Testis (tissue), 5 donors: ENCODE measurements around a stretch of chr22.

DNA sequence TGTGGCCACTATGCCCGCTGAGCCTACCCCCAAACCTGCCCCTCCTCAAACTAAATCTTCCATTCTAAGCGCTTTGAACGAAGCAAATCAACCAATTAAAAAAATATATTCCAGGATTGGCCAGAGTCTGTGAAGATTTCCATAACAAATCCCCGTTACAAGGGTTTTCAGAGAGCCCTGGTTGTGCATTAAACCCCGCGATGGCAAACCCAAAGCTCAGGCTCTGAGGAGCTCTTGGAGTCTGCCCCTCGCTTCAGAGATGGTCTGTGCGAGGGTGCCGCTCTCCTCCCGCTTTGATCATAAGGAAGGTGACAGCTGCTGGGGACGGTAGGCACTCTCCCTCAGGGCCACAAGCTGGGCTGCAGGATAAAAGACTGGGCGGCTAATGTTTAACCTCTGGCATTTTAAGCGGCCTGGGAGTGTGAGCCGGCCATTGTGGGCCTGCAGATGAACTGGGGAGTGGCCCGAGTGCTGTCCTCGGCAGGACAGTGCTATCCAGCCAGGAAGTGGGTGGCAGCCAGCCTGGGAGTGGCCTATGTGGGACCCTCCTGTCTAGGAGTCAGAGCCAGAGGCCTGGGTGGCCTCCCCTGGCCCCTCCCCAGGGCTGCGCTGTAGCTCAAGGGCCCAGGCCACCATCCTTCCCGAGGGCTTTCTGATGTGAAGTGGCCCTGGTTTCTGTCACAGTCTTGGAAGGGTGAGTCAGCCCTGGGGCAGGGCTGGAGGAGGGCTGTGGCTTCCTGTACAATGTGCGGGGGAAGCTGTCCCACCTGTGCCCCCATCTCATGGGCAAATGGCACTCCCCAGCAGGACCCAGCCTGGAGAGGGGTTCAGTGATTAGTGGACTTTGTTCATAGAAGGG lies 58.6 kb upstream of the PRODH start:
- PRO-cap, 3 experiments = no peak in any of the 3 experiments
- RAMPAGE, long total RNA, 2 experiments = no peak in any of the 2 experiments
- RRBS = no CpG with 5 or more reads among the region's 19 CpGs

GRCh38 chr22:19104237-19104876 lies 17.9 kb downstream of the DGCR2 start:
- PRO-cap, 3 experiments = no peak in any of the 3 experiments
- RAMPAGE, long total RNA, 2 experiments = no peak in any of the 2 experiments
- RRBS = no CpG with 5 or more reads among the region's 4 CpGs

DNA sequence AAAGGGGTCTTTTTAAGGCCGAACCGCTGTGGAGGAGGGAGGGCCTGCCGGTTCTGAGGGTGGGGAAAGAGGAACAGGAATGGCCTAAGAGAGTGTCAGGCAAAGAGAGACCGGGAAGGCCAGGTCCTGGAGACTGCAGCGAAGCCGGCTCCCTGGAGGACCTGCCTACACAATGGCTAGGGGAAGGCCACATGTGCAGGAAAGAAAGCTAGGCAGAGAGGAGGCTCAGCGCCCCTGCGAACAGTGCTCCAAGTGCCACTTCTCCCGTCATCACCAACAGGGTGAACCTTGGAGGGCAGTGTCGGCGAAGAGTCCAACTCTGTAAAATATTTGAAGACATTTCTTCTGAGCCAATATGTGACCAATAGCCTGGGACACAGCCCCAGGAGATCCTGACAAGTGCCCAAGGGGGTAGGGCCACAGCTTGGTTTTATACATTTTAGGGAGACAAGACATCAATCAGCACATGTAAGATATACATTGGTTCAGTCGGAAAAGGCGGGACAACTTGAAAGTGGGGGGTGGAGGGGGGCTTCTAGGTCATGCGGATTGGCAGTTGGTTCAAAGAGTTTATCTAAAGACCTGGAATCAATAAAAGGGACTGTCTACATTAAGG lies 792 bp upstream of the DGCR2 start:
- PRO-cap, 3 experiments = no peak in any of the 3 experiments
- RAMPAGE, long total RNA, 2 experiments = no peak in any of the 2 experiments
- RRBS = 6% methylated on average over 2 of the region's 14 CpGs

DNA sequence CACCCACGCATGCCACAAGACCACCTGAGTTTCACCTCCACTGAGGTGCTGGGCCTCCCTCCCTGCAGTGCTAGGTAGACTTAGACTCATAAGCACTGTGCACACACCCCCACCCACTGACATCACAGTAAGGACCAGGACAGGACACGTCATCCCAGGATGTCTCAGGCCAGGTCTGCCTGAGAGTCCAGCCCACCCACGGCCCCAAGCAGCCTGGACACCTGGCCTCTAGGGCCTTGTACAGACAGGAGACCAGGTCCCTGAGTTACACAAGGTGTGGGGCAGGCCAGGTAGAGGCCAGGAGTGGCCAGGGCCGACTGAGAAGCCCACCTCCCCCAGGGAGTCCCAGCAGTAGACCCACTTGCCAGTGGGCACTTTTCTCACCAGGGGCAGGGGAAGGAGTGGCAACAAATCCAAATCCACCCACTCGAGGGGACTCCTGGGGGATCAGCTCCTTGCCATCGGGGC lies 6.6 kb downstream of the ESS2 start:
- PRO-cap, 3 experiments = peak in 2 of 3 experiments; most common plus-strand start position 167 of the sequence (in 2); most common minus-strand start position 72 of the sequence (in 2)
- RAMPAGE, long total RNA, 2 experiments = start-site peak on the minus strand in 2 of 2 experiments, centred at positions 54 to 75 of the sequence, 205 to 1,135 reads per replicate
- RRBS = no CpG with 5 or more reads among the region's 6 CpGs

GRCh38 chr22:19149301-19150012 lies 635 bp downstream of the GSC2 start:
- PRO-cap, 3 experiments = peak in 1 of 3 experiments; most common plus-strand start chr22:19149607 (in 1); most common minus-strand start chr22:19149611 (in 1)
- RAMPAGE, long total RNA, 2 experiments = no peak in any of the 2 experiments
- RRBS = 2% methylated on average over 42 of the region's 87 CpGs

- PRO-cap, 3 experiments = no peak in any of the 3 experiments
- RAMPAGE, long total RNA, 2 experiments = no peak in any of the 2 experiments
- RRBS = 86% methylated on average over 11 of the region's 29 CpGs
Observed at GRCh38 chr22:19175285-19176402, 2.9 kb downstream of the SLC25A1 start.

GRCh38 chr22:19217760-19218489 lies 39.4 kb upstream of the SLC25A1 start:
- PRO-cap, 3 experiments = no peak in any of the 3 experiments
- RAMPAGE, long total RNA, 2 experiments = no peak in any of the 2 experiments
- RRBS = no CpG with 5 or more reads among the region's 6 CpGs

- PRO-cap, 3 experiments = no peak in any of the 3 experiments
- RAMPAGE, long total RNA, 2 experiments = no peak in any of the 2 experiments
- RRBS = no CpG with 5 or more reads among the region's 2 CpGs
Observed at GRCh38 chr22:19259409-19259920, 32.1 kb downstream of the CLTCL1 start.

GRCh38 chr22:19289863-19290731 lies 1.4 kb downstream of the CLTCL1 start:
- PRO-cap, 3 experiments = no peak in any of the 3 experiments
- RAMPAGE, long total RNA, 2 experiments = no peak in any of the 2 experiments
- RRBS = no CpG with 5 or more reads among the region's 7 CpGs

- PRO-cap, 3 experiments = peak in 1 of 3 experiments; most common plus-strand start chr22:19290959 (in 1)
- RAMPAGE, long total RNA, 2 experiments = no peak in any of the 2 experiments
- RRBS = 1% methylated on average over 22 of the region's 63 CpGs
Observed at GRCh38 chr22:19290732-19291566, 570 bp downstream of the CLTCL1 start.

GRCh38 chr22:19292038-19292979 lies 790 bp upstream of the CLTCL1 start:
- PRO-cap, 3 experiments = peak in 1 of 3 experiments; most common plus-strand start chr22:19292338 (in 1)
- RAMPAGE, long total RNA, 2 experiments = no peak in any of the 2 experiments
- RRBS = no CpG with 5 or more reads among the region's 40 CpGs

DNA sequence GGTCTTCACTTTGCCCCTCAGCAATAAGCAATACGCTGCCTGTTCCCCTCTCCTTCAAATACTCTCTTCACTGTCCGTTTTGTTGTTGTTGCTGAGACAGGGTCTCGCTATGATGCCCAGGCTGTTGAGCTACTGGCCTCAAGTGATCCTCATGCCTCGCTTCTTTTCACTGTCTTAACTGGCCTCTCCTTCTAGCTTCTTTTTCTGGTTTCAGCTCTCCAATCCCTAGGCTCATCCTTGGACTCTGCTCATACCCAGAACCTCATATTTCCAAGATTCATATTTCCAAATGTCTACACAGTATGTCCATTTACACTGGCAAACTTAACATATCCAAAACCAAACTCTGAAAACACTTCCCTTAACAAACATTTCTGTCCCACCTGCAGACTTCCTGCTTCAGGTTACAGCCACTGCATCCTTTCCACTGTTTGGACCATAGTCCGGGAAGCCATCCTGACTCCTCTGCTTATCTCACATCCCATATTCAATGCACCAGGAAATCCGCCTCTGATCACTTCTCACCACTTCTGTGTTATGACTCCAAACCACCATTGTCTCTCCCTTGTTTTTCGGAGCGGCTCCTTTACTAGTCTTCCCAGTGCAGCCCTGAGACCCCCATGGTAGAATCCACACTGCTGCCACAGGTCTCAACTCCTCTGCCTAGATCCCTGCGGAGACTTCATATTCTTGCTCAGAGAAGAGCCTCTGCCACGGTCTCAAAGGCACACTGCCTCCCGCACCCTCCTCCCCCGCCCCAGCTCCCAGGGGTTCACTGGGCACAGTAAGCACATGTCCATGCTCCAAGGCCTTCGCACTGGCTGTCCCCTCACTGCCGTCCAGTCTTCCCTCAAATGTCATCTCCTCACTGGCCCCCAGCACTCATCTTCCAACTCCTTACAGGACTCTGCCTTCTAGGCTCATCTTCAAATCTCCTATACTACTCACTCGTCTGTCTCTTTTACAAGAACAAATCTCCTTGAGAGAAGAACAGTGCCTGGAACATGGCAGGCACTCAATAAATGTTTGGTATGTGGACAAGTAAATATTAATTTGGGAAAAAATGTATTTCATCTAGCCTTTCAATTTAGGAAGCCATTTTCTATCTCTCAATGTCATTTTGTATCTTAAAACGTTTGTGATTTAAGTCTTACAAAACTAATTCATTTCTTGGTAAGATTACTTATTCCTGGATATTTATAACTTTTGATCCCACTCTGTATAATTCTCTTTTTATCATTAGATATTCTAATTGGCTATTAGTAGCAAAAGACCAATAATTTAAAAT lies 29.9 kb downstream of the HIRA start:
- PRO-cap, 3 experiments = no peak in any of the 3 experiments
- RAMPAGE, long total RNA, 2 experiments = no peak in any of the 2 experiments
- RRBS = no CpG with 5 or more reads among the region's 16 CpGs

DNA sequence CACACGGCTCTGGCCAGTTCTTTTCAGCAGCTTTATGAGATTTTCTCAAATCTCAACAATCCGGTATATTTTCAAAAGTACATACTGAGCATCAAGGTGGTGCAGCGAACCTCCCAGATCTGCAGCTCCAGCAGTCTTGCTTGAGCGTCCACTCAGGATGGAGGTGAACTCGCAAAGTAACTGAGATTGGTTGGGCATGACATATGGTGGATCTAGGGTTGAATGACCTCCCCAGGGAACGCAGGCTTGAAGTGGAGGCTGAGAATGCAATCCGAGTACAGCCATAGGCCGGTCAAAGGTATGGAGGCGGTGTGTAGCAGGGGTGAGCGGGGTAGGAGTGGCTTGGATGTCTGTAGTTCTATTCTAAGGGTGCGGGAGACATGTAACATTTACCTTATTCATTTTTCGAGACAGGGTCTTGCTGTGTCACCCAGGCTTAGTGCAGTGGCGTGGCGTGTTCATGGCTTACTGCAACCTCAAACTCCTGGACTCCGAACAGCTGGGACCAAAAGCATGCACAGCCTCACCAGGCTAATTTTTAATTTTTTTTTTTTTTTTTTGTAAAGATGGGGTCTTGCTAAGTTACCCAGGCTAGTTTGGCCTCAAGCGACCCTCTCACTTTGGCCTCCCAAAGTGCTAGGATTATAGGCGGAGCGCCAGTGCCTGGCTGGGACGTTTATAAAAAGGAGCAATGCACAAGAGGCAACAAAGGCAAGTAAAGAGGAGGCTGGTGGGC lies 685 bp upstream of the C22orf39 start:
- PRO-cap, 3 experiments = no peak in any of the 3 experiments
- RAMPAGE, long total RNA, 2 experiments = no peak in any of the 2 experiments
- RRBS = 4% methylated on average over 1 of the region's 19 CpGs

DNA sequence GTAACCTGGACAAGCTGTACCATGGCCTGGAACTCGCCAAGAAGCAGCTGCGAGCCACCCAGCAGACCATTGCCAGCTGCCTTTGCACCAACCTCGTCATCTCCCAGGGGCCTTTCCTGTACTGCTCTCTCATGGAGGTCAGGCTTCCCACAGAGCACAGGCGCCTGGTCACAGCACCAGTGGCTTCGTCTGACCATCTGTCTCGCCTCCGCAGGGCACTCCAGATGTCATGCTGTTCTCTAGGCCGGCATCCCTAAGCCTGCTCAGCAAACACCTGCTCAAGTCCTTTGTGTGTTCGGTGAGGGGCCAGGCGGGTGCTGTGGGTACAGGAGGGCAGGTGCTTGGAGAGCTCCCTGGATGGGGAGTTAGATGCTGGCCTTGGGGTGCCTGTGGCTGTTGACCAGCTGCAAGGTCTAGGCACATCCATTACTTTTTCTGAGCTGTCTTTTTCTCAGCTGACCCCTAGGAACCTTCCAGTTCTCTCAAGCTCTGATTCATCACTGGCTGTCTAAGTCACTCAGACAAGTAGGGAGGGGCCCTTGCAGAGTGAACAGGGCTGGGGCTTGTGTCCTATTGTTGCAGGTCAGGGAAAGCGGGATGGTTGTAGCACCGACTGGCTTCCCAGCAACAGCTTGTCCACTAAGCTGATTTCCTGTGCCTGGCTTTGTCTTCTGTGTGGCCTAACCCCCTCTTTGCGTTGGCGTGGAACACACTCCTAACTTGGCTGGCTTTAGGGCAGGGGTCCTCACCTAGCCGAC lies 9.3 kb downstream of the CLDN5 start:
- PRO-cap, 3 experiments = no peak in any of the 3 experiments
- RAMPAGE, long total RNA, 2 experiments = no peak in any of the 2 experiments
- RRBS = no CpG with 5 or more reads among the region's 15 CpGs

- PRO-cap, 3 experiments = no peak in any of the 3 experiments
- RAMPAGE, long total RNA, 2 experiments = no peak in any of the 2 experiments
- RRBS = 4% methylated on average over 33 of the region's 113 CpGs
Observed at GRCh38 chr22:19523198-19524313, 654 bp downstream of the CLDN5 start.

- PRO-cap, 3 experiments = no peak in any of the 3 experiments
- RAMPAGE, long total RNA, 2 experiments = no peak in any of the 2 experiments
- RRBS = no CpG with 5 or more reads among the region's 7 CpGs
Observed at GRCh38 chr22:19619317-19619851, 94.9 kb upstream of the SEPTIN5 start.

- PRO-cap, 3 experiments = no peak in any of the 3 experiments
- RAMPAGE, long total RNA, 2 experiments = no peak in any of the 2 experiments
- RRBS = 13% methylated on average over 26 of the region's 42 CpGs
Observed at GRCh38 chr22:19722165-19722574, 1.2 kb upstream of the GP1BB start.

DNA sequence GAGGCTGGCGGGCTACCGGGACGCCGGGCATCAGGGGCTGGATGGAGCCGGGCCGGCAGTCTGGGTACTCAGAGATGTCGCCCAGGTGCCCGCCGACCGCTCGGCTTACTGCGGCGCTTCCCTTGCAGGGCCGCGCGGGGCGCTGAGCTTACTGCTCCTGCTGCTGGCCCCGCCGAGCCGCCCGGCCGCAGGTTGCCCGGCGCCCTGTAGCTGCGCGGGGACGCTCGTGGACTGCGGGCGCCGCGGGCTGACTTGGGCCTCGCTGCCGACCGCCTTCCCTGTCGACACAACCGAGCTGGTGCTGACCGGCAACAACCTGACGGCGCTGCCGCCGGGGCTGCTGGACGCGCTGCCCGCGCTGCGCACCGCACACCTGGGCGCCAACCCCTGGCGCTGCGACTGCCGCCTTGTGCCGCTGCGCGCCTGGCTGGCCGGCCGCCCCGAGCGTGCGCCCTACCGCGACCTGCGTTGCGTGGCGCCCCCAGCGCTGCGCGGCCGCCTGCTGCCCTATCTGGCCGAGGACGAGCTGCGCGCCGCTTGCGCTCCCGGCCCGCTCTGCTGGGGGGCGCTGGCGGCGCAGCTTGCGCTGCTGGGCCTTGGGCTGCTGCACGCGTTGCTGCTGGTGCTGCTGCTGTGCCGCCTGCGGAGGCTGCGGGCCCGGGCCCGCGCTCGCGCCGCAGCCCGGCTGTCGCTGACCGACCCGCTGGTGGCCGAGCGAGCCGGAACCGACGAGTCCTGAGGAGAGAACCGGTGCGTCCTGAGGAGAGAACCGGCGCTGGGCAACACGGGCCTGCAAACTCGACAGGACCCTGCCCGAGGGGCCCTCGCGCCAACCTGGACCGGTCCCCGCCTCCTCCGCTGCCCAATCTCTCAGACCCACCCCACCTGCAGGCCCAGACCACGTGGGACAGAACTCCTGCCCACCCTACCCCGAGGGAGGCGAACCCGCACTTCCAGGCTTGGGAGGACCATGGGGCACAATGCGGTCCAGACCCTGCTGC lies 687 bp downstream of the GP1BB start:
- PRO-cap, 3 experiments = peak in 2 of 3 experiments; most common plus-strand start position 510 of the sequence (in 2); most common minus-strand start position 288 of the sequence (in 1)
- RAMPAGE, long total RNA, 2 experiments = no peak in any of the 2 experiments
- RRBS = 12% methylated on average over 47 of the region's 118 CpGs

DNA sequence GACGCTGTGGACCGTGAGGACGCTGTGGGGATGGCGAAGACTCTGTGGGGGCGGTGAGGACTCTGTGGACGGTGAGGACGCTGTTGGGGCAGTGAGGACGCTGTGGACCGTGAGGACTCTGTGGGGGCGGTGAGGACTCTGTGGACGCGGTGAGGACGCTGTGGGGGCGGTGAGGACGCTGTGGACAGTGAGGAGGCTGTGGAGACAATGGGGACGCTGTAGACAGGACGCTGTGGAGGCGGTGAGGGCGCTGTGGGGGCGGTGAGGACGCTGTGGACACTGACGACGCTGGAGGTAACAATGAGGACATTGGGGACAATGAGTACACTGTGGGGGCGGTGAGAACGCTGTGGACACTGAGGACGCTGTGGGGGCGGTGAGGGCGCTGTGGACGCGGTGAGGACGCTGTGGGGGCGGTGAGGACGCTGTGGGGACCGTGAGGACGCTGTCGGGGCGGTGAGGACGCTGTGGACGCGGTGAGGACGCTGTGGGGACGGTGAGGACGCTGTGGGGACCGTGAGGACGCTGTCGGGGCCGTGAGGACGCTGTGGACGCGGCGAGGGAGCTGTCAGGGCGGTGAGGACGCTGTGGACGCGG lies 2.1 kb downstream of the GP1BB start:
- PRO-cap, 3 experiments = no peak in any of the 3 experiments
- RAMPAGE, long total RNA, 2 experiments = start-site peak on the plus strand in 1 of 2 experiments, centred at position 354 of the sequence, 6 reads per replicate
- RRBS = no CpG with 5 or more reads among the region's 55 CpGs

DNA sequence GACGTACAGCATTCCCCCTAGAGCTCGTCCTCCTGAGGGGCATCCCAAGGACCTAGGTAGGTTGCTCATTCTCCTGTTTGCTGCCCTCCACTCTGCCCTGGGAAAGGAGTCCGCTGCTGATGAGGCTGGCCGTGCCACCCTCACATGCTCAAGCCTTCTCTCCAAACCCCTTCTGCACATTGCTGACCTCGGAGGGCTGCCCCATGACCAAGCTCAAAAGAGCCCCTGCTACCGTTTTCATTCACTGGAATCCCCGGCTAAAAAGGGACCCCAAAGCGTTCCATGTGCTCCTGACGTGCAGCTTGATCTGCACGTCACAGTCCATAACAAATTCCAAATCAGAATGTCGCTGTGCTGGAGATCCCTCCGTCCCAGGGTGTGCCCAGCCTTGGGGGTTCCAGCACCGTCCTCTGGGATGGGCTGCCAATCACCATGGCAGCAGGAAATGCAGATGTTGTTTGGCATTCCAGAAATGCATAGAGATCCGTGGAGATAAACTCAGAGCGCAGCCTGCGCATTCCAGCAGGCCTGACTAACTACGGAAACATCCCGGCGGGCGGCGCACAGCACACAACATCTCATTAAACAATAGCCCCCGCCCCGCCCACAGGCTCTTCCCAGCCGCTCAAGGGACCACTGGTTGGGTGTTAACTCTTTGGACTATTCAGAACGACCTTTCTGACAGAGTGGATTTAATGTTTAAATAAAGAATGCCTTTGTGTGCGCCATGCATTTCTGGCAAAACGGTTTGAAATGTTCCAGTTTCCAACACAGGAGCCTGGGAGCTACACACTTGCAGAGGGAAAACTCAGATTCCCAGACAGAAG lies 26.4 kb upstream of the GNB1L start:
- PRO-cap, 3 experiments = peak in 1 of 3 experiments; most common minus-strand start position 534 of the sequence (in 1)
- RAMPAGE, long total RNA, 2 experiments = no peak in any of the 2 experiments
- RRBS = no CpG with 5 or more reads among the region's 27 CpGs